Placental epithelial cell (primary cell): ENCODE measurements around the genes SHMT2, DTX3 and TSPAN31.

GRCh38 chr12:56271042-56271981 is 4.6 kb downstream of the COQ10A start:
- CAGE, long polyA plus RNA = no peak

- CAGE, long polyA plus RNA = no peak
Observed at GRCh38 chr12:56468780-56469636, 630 bp downstream of the SPRYD4 start.

DNA sequence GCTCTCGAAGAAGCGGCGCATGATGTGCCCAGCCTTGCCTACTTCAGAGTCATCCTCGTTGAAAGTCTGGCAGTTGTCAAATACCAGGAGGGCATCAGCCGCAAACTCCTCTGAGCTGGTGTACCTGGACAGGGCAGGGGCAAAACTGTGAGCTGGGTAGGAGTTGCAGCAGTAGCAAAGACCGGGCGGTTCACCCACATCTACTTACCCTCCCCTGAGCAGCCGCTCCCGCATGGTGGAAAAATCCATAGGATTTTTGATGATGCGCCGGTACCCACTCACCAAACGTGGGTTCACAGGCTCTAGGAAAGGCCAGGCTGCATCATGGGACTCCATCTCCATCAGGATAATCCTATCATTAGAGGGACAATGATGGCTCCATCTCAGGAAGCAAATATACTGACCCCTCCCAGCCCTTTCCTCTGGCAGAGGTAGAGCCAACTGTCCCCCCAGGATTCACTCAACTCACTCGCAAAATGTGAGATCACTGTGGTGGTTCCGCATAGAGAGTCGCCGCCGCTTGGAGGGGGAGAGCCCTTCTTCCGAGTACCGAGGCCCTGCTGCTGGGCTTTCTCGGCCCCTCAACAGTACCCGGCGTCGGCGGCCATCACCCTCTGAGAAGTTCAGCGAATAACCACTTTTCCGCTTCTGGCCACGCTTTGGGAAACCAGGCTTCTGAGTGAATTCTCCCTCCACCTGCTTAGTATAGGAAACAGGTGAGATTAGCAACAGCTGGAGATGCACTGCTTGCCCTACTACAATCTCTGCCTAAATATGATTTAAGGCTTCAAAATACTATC is 31.3 kb downstream of the BAZ2A start:
- CAGE, long polyA plus RNA = no peak

GRCh38 chr12:56634839-56635448 is 4.8 kb upstream of the BAZ2A start:
- CAGE, long polyA plus RNA = no peak

GRCh38 chr12:56635821-56636277 is 5.7 kb upstream of the BAZ2A start:
- CAGE, long polyA plus RNA = no peak

DNA sequence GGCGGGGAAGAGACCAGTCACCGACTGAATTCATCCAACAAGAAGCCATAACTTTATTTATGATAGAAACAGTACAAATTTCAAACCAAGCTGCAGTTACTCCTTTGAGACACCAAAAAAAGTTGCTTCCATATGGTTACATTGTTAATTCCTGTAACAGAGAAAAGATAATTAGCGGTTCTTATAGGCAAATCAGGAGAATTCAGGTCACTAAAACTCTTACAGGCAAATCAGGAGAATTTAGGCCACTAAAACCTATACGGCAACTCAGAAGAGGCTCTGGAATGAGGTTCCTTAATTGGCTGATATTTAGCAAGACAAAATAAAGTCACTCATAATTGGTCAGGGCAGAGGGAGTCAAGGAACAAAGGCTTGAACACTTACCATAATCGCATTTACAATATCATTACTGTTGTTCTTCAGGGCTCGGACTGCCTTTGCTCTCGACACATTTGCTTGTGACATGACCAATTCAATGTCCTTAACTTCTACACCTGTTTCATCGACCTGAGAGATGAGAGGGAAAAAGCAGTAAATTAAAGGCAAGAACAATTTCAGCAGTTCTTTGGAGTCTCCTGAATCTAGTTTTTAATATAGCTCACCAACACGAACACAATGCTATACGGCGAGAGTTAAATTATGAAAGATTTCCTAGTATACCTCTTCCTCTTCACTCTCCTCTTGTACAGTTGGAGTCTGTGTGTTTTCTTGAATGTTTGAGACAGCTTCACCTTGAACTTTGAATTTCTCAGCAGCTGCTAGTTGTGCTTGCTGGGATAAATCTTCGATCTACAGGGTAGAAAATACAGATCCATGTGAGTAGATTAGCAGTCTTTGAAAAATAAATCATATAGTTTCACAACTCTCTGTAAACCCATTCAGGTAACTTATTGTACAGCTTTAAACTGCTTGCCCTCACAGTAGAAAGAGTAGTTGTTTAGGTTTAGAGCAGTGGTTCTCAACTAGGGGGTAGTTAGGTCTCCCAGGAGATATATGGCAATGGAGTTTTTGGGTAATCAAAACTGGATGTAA is 12.4 kb downstream of the NACA start:
- CAGE, long polyA plus RNA = no peak

- CAGE, long polyA plus RNA = no peak
Observed at GRCh38 chr12:56726046-56726262, 855 bp upstream of the NACA start.

DNA sequence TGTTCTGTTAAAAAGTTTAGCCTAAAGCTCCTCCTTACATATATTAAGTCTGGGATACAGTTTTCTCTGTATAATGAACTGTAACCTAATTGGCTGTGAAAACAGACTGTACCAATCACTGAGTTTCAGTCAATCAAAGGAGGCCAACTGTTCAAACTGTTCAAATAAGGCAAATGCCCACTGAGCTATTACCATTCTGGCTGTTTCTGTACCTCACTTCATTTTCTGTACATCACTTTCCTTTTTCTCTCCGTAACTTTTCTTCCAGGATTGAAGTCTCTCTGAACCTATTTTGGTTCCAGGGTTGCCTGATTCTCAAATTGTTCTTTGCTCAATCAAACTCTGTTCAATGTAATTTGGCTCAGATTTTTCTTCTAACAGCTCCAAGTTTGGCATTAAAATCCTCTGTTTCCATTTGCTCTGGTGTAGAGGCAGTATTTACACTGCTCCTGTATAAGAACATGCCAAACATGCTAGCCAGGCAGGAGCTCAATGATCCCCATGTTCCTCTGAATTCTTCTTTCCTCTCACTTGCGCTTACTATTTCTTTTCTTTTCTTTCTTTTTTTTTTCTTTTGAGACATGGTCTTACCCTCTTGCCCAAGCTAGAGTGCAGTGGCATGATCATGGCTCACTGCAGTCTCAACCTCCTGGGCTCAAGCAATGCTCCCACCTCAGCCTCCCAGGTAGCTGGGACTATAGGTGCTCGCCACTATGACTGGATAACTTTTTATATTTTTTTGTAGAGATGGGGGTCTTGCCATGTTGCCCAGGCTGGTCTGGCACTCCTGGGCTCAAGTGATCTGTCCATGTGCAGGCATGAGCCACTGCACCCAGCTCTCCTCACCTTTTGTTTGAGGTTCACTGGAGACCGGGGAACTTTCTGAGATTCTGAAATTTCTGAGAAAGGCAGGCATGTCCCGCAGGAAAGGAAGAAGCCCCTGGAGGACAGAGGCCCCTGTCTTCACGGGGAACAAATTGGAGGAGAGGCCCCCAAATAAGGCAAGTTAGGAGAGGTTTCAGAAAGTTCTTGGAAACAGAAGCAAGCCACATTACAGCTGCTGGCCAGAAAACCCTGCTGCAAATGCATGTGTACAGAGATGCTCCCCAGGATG is 17.1 kb downstream of the SDR9C7 start:
- CAGE, long polyA plus RNA = no peak

GRCh38 chr12:56996548-56996966 is 2.3 kb downstream of the GPR182 start:
- CAGE, long polyA plus RNA = no peak

DNA sequence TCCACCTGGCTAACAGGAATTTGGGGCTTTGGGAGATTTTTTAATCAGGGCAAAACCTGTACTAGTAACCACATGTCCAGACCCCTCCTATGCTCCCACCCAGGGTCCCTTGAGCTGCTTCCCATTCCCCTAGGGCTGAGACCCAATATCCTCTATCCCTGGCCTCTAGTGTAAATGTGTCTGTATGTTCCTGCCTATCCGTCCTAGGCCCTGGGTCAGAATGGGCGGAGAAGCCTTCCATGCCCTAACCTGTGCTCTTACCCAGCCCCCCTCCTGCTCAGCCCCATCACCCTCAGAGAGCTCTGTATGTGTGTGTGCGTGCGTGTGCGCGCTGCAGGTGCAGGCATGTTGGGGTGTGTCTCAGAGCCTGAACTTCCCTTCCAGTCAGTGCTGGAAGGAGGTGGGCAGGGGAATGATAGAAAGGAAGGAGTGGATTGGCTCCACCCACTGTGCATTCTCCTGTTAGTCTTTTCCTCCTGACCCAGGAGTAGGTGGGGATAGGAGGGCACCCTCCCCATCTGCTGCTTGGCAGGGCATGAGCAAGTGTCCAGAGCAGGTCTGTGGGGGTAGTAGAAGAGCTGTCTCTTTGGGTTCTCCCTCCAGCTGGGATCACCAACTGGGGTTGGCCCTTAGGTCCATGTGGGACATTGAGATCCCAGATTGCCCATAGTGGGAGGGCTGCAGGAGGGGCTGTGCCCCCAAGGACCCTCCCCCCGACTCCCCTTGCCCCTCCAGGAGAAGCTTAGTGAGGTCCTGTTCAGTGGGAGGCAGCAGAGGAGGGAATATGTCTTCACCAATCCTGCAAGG is 7.3 kb downstream of the NAB2 start:
- CAGE, long polyA plus RNA = no peak

DNA sequence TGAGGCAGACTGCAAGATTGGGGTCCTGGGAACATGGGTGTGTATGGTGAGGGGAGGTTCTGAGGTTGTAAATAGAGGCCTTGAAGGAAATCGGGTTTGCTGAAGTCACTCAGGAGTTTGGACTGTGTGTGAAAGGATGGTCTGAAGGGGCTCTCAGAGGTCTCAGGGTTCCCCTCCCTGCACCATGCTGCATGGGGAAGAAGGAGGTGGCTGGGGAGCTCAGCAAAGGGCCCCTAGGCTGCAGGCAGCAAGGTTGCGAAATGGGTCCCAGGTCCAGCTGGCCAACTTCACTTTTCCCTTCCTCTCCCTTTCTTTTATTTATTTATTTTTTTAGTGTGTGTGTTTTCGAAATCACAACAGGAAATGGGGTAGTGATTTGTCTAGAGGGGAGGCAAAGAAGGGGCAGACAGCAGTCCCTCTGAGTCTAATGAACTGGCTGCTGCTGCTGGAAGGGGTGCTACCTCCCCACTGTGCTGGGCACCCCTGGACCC is 20.4 kb downstream of the LRP1 start:
- CAGE, long polyA plus RNA = no peak

DNA sequence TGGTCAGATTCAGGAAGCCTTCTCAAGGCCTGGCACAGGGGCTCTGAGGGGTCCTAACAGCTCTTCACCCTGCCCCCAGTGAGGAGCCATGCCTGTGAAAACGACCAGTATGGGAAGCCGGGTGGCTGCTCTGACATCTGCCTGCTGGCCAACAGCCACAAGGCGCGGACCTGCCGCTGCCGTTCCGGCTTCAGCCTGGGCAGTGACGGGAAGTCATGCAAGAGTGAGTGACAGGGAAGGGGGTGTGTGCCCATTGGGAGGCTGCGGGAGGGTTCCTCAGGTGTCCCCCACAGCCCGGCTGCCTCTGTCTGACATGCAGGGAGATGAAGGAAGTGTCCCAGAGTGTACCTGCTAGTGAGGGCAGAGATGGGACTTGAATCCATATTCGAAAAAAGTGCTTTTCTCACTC is 28.4 kb downstream of the LRP1 start:
- CAGE, long polyA plus RNA = no peak

DNA sequence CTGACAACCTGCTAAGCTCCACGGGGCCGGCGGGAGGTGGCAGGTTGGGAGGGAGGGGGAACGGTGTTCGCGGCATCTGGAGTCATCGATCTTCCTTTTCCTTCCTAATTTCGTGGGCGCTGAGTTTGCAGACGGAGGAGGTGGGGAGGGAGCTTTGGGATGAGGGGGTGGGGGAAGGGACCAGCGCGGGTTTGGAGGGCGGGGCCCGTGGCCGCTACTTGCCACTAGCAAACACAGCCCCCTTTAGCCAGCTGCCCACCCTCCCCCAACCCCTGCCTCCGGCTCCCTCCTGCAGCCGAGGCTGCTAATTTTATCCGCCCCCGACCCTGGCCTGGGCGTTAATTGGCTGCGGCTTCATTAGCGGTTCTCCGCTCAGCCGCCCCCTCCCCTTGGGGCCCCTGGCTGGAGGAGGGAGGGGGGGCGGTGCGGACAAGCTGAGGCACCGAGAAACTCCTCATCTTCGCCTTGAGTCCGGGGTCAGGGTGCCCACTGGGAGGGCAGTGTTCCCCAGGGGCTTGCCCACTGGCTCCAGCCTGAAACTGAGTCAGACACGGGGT is 2.6 kb upstream of the SHMT2 start:
- CAGE, long polyA plus RNA = no peak

GRCh38 chr12:57229403-57229869 is at the start of gene SHMT2:
Gene SHMT2, plus strand, starts transcription at chr12:57229711.
- CAGE, long polyA plus RNA = no peak

- CAGE, long polyA plus RNA = no peak
Observed at GRCh38 chr12:57234501-57234807, 2.5 kb downstream of the NDUFA4L2 start.

DNA sequence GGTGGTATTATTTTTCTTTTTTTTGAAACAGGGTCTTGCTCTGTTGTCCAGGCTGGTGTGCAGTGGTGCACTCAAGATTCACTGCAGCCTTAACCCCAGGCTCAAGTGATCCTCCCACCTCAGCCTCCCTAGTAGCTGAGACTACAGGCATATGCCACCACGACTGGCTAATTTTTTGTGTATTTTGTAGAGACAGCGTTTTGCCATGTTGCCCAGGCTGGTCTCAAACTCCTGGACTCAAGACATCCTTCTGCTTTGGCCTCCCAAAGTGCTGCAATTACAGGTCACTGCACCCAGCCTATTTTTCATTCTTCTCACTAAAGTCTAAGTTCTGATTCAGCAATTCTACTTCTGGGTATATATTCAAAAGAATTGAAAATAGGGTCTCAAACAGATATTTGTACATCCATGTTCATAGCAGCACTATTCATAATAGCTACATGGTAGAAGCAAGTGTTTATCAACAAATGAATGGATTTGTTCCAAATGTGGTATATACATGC is 52.4 kb downstream of the R3HDM2 start:
- CAGE, long polyA plus RNA = no peak

- CAGE, long polyA plus RNA = no peak
Observed at GRCh38 chr12:57488214-57489303, 691 bp downstream of the MARS1 start.

DNA sequence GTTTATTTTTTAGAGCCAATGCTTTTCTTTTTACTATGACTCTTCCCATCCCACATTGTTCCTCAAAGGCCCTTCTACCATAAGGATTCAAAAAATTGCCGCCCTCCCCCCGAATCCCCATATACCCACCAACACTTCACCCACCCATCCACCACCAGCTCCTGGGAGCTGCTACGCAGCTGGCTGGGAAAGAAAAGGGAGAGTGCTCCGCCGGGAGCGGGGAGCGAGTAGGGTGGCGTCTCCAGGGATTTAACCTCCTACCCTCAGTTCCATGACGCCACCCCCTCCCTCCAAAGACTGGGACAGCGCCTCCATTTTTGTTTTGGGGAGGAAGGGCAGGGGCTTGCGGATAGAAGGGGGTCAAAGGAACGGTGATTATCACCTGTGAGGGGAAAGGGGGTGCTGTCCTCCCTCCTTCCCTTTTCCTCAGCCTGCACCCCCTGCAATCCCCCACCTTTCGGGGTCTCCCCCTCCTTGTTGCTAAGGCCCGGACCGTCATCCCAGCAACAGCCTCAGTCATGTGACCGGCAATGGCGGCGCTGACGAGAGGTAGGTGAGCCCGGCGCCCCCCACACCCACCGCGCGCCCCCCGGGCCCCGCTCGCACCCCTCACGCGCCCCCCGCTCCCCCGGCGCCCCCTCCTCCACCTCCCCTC is at the start of gene DTX3:
Gene DTX3, plus strand, starts transcription at position 515 of the 655 bp plus-strand sequence.
- CAGE, long polyA plus RNA = no peak

DNA sequence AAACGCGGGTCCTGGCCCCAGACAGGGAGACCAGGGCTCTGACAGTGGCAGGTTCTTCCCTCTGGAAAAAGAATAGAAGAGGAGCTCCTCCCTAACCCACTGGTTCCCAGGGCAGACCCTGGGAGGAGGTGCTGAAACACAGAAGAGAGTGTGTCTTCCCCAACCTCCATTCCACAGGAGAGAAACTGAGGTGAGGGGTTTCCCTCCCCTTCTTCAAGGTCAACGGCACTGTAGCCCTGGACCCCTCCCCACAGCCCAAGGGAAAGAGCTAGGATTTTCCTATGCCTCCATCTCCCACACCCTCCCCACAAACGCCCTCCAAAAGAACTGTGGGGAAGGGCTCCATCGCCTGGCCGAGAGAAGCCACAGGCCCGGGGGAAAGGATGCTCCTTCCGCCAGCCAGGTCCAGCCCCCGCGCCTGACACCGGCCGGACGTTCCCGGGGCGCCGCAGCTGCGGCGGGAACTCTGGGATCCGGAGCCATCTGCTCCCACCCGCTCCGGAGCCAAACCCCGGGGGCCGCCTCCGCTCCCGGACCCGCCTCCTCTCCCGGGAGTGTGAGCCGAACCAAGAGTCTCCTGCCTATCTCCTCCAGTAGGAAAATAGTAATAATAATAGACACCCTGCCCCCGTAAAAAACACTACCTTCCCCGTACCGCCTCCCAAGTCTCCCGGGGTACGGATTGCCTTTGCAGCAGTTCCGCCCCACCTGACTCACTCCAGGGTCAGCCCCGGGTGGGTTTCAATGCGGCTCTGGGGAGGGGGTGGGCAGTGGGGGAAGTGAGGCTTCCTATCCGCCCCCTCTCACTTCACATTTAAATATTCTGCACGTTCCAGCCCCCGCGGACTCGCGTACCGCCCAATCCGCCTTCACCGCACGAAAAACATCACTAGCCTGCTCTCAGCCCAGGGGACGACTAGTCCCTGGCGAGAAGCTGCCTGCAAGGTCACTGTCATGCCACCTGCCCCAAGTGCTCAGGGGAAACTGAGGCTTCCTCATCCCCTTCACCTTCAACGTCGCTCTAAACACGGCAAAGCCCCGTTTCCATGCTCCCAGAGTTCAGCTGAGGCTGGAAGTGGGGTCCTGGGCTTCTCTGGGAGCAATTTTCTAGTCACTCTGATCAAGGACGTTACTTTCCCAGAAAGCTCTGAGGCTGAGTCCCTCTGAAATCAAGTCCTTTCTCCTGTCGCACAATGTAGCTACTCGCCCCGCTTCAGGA is 2.4 kb downstream of the AGAP2 start:
- CAGE, long polyA plus RNA = no peak

DNA sequence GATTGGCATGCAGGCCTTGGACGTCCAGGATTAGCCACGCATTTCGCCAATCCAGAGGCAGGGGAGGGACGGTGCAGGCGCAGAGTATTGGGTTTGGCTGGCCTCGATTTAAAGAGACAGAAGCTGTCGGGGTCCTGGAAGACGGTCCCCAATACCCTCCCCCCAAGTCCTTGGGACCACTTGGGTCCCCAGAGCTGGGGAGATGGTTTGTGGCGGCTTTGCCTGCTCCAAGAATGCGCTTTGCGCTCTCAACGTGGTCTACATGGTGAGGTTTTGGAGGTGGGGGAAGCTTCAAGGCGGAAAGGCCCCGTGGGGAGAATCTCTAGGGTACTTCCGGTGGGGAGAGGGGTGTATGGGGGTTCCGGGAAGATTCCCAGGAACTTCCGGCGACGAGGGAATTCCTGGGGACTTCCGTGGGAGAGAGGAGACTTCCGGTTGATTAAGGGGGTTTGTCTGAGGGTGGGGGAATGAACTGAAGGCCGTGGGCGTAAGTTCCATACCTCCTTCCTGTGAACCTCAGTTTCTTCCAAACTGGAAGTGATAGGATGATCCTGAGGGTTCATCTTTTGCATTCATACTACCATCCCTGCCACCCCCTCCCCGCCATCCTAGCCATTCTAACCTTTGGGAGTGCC is at the start of gene TSPAN31:
Gene TSPAN31, plus strand, starts transcription at position 87 of the 635 bp plus-strand sequence.
- CAGE, long polyA plus RNA = no peak